Skin of body (tissue), 2 donors: Measurements from ENCODE around the gene FBRSL1.

GRCh38 chr12:132286184-132286849, 43.1 kb downstream of the GALNT9 start:
- RAMPAGE, long total RNA: no peak

- RAMPAGE, long total RNA: no peak
Measured at GRCh38 chr12:132322865-132323660, 6.3 kb downstream of the GALNT9 start.

GRCh38 chr12:132327877-132328276, 1.5 kb downstream of the GALNT9 start:
- RAMPAGE, long total RNA: no peak

GRCh38 chr12:132356517-132357332, 27.3 kb upstream of the GALNT9 start:
- RAMPAGE, long total RNA: no peak

DNA sequence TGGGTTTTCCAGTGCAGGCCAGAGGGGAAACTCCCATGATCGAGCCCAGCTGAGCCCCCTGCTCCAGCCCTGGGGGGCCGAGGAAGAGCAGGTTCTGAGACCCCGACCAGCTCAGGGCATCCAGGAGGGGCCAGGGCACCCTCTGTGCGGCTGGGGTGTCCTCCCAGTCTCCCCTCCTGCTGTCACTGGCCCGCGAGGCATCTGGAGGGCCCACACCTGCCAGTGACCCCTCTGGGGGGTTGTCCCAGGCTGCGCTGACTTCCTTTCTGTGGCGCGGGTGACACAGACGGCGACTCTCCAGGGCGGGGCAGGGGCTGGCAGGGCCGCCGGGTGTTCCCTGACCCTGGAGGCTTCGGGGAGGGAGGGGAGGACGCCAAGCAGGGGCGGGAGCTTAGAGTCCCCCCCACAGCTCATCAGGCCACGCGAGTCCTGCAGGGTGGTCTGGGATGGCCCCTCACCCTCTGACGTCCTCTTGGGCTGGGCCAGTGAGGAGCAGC, 38.8 kb upstream of the FBRSL1 start:
- RAMPAGE, long total RNA: no peak

DNA sequence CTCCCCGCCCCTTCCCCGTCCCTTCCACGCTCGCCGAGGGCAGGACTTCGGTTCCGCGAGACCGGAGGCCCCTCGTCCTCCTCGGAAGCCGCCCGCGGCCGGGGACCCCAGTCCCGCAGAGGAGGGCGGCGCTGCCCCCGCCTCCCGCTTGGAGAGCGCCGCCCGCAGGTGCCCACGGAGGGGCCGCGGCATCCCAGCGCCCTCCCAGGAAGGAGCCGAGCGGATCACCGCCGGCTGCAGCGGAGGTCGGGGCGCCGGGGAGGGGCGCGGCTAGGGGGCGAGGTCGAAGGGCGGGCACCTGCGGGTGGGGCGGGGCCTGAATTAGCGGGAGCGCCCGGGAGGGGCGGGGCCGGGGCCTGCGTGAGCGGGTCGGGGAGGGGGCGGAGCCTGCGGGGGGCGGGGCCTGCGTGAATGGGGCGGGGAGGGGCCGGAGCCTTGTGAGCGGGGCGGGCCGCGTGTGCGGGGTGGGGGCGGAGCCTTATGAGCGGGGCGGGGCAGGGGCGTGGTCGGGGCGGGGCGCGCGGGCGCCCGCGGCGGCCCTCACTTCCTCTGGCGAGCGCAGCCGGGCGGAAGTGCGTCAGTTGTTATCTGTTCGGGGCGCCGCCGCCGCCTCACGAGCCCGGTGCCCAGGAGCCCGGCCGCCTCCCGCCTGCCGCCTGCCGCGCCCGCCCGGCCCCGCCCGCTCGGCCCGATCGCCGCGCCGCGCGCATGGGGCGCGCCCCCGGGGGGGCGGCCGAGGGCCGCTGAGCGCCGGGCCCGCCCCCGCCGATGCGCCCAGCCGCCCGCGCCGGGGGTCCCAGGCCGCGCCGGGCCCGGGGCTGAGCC, at the start of gene FBRSL1:
TSS of gene FBRSL1 (plus strand) at position 577 of the 825 bp plus-strand sequence.
- RAMPAGE, long total RNA: no peak

GRCh38 chr12:132490400-132490954, 526 bp downstream of the FBRSL1 start:
- RAMPAGE, long total RNA: no peak

DNA sequence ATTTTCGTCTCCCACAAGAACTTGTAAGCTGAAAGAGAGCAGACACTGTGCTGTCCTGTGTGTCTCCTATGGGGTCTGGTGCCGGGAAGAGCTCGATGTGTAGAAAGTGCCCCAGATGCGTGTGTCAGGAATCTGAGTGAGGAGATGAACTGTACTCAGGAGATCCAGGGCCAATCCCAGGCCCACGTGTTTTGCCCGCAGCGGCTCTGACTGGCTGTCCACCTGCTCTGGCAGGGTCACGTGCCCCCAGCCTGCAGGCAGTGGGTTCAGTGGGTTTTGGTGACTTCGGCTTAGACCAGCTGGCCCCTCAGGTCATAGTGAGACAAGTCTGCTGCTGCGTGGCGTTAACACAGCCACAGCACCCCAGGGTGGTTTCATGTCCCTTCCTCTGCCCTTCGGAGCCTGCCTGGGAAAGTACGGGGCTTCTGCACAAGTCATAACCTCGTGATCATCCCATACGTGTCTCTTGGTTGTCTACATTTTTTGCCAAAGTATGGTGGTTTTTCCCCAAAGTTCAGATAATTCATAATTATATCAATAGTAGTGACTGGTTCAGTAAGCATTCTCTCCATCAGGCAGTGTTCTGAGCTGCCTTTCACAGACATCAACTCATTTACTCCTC, 2.6 kb downstream of the FBRSL1 start:
- RAMPAGE, long total RNA: no peak

- RAMPAGE, long total RNA: no peak
Measured at GRCh38 chr12:132505129-132505657, 15.2 kb downstream of the FBRSL1 start.

- RAMPAGE, long total RNA: no peak
Measured at GRCh38 chr12:132520962-132521589, 31.1 kb downstream of the FBRSL1 start.

- RAMPAGE, long total RNA: no peak
Measured at GRCh38 chr12:132529751-132530272, 39.9 kb downstream of the FBRSL1 start.

DNA sequence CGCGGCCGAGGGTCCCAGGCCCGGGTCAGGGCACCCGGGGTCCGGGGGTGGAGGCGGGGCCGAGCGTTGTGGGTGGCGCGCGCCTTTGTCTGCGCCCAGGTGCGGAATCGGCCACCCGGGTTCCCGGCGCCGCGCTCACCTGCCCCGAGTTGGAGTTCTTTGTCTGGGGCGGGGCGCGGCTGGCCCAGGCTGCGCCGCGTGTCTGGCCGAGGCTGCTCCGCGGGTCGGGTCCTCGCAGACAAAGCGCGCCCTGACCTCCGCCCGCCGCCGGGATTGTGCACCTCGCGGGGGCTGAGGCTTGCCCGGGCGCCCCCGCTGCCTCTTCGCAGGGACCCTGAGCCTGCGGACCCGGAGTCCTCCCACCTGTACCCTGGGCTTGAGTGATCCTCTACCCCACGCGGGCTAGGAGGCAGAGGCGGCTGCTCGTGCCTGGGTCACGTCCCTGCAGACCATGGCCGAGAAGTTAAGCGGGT, 49.9 kb downstream of the LRCOL1 start:
- RAMPAGE, long total RNA: no peak

GRCh38 chr12:132595922-132596391, 14.4 kb downstream of the LRCOL1 start:
- RAMPAGE, long total RNA: no peak

GRCh38 chr12:132597723-132598178, 12.6 kb downstream of the LRCOL1 start:
- RAMPAGE, long total RNA: no peak

DNA sequence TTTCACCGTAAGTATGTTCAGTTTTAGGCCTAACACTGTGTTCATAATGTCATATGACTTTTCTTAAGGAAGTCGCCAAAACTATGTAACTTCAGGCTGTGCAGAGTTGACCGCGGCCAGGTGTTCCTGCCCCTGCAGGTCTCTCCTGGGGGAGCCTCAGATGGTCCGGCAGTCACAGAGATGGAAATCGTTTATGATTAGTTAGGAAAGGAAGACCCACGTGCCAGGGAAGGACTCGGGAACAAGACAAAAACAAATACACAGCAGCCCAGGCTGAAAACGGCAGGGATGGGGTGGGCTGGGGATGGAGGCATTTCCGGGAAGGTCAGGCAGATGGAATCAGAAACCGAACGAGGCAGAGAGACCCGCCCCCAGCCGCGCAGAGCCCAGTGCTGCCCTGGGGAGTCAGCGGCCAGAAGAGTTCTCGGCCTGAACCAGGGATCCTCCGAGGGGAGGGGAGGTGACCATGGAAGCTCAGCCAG, 8.0 kb downstream of the LRCOL1 start:
- RAMPAGE, long total RNA: no peak

DNA sequence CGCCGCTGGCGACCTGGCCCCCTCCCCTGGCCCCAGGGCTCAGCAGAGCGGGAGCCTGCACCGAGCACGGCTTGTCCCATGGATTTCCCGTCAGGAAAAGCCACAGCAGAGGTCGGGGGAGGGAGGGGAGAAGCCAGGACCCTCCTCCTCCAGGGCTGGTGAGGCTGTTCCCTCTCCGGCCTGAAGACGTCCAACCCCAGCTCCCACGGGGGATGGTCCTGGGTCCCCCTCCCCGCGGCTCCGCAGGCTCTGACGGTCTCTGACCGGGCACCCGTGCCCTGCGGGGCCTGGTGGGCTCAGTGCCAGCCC, 6.7 kb downstream of the LRCOL1 start:
- RAMPAGE, long total RNA: no peak

GRCh38 chr12:132604915-132605501, 5.4 kb downstream of the LRCOL1 start:
- RAMPAGE, long total RNA: no peak

- RAMPAGE, long total RNA: no peak
Measured at GRCh38 chr12:132608141-132608743, 2.1 kb downstream of the LRCOL1 start.

GRCh38 chr12:132708267-132708624, 2.4 kb upstream of the PGAM5 start:
- RAMPAGE, long total RNA: no peak

GRCh38 chr12:132726122-132727218, 15.8 kb downstream of the PGAM5 start:
- RAMPAGE, long total RNA: no peak